GM12892 (cell line): Measurements from ENCODE around the gene SULT6B1.

- RRBS = no CpG with 5 or more reads among the region's 2 CpGs
These were observed 1.2 kb upstream of the RASGRP3 start for GRCh38 chr2:33475269-33475688.

DNA sequence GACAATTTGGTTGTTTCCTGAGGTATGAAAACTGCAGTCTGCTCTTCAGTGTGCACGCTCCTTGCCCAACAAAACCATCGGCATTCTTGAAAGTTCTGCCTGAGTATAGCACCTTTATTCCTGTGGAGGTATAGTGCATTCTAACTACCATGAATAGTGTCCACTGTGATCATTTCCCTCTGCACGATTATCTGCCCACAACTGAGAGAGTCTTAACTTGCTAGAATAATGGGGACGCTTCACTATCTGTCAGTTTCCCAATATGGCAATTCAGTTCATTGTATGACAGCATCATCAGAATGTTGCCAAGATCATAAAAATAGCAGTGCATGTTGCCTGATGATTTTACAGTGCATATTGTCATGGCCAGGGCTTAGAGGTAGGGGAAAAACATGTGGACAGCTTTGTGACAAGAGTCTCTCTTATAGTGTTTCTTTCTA is 6.0 kb downstream of the RASGRP3 start:
- RRBS = no CpG with 5 or more reads among the region's 4 CpGs

- RRBS = no CpG with 5 or more reads among the region's 1 CpG
These were observed 56.5 kb downstream of the RASGRP3 start for GRCh38 chr2:33532986-33533214.

- RRBS = no CpG with 5 or more reads among the region's 5 CpGs
These were observed 643.2 kb upstream of the FAM98A start for GRCh38 chr2:34242250-34242654.

GRCh38 chr2:36356753-36356945 is 1.1 kb downstream of the CRIM1 start:
- RRBS = 0% methylated on average over 2 of the region's 19 CpGs

- RRBS = 2% methylated on average over 25 of the region's 61 CpGs
These were observed 1.6 kb downstream of the CRIM1 start for GRCh38 chr2:36356946-36357889.

GRCh38 chr2:36376177-36376866 is 20.7 kb downstream of the CRIM1 start:
- RRBS = no CpG with 5 or more reads among the region's 8 CpGs

- RRBS = no CpG with 5 or more reads among the region's 6 CpGs
These were observed 47.7 kb downstream of the CRIM1 start for GRCh38 chr2:36402908-36404054.

DNA sequence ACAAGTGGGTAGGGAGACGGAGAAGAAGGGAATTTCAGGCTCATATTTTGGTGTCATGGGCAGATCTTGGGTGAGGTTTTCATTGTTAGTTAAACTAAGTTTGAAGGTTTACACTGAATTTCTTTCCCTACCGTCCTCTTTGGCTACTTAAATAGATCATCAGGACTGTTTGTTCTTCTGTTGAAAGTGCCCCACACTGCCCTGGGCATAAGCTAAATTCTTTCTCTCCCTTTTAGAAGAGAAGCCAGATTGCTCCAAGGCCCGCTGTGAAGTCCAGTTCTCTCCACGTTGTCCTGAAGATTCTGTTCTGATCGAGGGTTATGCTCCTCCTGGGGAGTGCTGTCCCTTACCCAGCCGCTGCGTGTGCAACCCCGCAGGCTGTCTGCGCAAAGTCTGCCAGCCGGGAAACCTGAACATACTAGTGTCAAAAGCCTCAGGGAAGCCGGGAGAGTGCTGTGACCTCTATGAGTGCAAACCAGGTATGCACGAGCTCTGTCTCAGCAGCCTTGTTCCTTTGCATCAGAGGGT is 85.5 kb downstream of the CRIM1 start:
- RRBS = no CpG with 5 or more reads among the region's 12 CpGs

- RRBS = no CpG with 5 or more reads among the region's 14 CpGs
These were observed 60.8 kb downstream of the FEZ2 start for GRCh38 chr2:36537127-36537649.

GRCh38 chr2:36548894-36549704 is 48.9 kb downstream of the FEZ2 start:
- RRBS = no CpG with 5 or more reads among the region's 8 CpGs

DNA sequence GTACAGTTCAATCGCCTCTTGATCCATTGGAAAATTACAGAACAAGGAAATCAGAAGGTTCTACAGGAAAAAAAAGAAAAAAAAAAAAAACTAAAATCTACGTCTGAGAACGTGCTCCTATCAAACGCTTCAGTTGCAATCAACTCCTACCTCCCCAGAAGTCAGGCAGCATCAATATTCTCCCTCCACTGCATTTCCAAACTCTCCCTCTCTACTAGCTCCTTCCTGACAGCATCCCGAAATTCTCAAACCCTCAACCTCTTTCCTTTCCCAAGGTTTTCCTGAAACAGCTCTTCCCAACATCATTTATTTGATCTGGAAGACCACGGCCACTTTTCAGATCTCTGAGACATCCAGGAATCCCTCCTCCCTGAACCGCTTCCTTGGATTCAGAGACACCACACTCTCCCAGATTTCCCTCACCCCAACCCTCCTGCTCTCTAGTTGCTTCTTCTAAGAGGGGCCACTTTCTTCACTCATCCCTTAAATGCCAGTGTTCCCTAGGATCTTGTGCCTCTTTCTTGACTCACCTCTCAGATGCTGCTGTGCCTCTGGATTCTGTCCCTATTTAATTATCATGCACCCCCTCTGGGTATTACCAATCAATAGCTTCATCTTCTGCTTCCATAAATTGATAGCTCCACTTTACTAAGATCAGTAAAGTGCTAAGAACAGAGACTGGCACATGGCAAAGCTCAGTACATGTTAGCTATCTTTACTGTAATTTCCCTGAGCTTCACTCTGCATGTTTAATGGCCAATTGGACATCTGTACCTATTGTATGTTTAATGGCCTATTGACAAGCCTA is 34.3 kb downstream of the FEZ2 start:
- RRBS = no CpG with 5 or more reads among the region's 7 CpGs

- RRBS = no CpG with 5 or more reads among the region's 1 CpG
These were observed 28.4 kb downstream of the FEZ2 start for GRCh38 chr2:36569583-36569878.

- RRBS = no CpG with 5 or more reads among the region's 8 CpGs
These were observed 110.9 kb downstream of the VIT start for GRCh38 chr2:36807140-36808107.

DNA sequence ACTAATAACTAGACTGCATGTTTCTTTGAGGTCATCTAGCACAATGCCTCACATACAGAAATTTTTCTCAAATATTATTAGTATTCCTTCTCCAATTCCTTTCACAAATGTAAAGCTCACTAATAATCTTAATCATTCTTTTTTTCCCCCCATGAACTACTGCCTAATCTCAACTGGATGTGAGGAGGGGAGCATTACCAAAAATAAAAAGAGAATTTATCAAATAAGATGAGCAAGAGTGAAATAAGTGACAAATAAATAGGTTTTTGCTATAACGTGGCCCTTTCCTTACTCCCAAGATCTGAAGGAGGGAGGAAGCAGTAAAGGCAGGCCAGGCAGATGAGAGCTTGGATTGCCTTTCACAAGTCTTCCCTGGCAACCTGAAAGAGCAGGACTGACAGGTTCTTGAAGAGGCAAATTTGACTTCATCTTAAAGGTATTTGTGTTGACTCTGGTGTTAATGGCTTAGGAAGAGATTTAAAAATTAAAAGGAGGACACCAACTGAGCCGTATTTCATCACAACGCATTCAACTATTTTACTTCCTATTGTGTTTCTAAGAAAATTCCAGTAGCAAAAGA is 3.4 kb downstream of the STRN start:
- RRBS = no CpG with 5 or more reads among the region's 3 CpGs

- RRBS = no CpG with 5 or more reads among the region's 7 CpGs
These were observed 1.8 kb downstream of the STRN start for GRCh38 chr2:36964296-36965150.

GRCh38 chr2:37133825-37134667 is 22.7 kb downstream of the EIF2AK2 start:
- RRBS = no CpG with 5 or more reads among the region's 15 CpGs

- RRBS = no CpG with 5 or more reads among the region's 5 CpGs
These were observed 20.5 kb downstream of the EIF2AK2 start for GRCh38 chr2:37136021-37136894.

GRCh38 chr2:37179857-37180333 is 8.6 kb downstream of the SULT6B1 start:
- RRBS = no CpG with 5 or more reads among the region's 5 CpGs

DNA sequence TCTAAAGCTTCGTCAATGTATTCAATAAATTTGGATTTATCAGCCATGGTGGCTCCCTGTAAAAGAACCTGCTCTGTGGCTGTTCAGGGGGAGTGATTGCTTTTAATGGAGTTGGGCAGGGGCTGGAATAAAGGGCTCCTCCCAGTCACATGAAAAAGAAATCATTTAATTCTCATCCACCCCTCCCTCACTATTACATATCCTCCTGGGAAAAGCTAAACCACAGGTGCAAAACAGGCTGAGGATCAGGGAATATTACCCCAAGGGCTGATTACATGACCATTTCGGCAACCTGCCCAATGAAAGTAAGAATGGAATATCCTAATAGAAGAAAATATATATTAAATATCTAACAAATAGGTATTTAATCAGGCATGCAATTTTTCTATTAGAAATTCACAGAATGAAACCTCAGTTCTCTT is at the start of gene SULT6B1:
SULT6B1 (minus strand) TSS at position 77 of the 422 bp plus-strand sequence.
- RRBS = no CpG with 5 or more reads among the region's 2 CpGs